Kidney (tissue), 2 donors: ENCODE measurements around a stretch of chr6.

- PRO-cap = no peak
- RRBS = no CpG with 5 or more reads among the region's 10 CpGs
These were observed 5.3 kb downstream of the RPS12 start for GRCh38 chr6:132819287-132820403.

DNA sequence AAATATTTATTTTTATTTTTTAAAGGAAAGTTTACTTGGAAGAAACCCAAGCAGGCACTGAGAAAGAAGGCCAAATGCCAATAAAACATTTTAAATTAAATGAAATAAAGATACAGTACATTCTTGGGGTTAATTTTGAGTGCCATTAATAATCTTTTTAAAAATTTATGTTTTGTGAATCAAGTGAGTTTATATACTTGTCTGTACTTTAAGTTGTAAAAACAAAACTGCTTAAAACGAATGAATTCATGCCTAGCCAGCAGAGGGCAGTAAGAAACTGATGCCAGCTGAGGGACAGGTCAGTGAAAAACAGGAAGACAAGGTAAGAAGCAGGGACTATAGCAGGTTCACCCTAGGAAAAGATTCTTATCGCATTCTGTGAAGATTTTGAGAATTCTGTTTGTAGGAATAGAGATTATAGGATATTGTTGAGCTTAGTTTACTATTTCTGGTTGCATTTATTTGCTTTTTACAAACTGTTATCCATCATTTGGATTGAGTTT is 8.6 kb downstream of the RPS12 start:
- PRO-cap = no peak
- RRBS = no CpG with 5 or more reads among the region's 2 CpGs

- PRO-cap = no peak
- RRBS = no CpG with 5 or more reads among the region's 13 CpGs
These were observed 319.4 kb upstream of the TCF21 start for GRCh38 chr6:133569348-133569979.

GRCh38 chr6:133594586-133594955 is 294.3 kb upstream of the TCF21 start:
- PRO-cap = no peak
- RRBS = no CpG with 5 or more reads among the region's 8 CpGs

- PRO-cap = bidirectional peak, plus-strand start at chr6:133895071, minus-strand start at chr6:133895030
- RRBS = no CpG with 5 or more reads among the region's 4 CpGs
These were observed 6.0 kb downstream of the TCF21 start for GRCh38 chr6:133894866-133895383.

DNA sequence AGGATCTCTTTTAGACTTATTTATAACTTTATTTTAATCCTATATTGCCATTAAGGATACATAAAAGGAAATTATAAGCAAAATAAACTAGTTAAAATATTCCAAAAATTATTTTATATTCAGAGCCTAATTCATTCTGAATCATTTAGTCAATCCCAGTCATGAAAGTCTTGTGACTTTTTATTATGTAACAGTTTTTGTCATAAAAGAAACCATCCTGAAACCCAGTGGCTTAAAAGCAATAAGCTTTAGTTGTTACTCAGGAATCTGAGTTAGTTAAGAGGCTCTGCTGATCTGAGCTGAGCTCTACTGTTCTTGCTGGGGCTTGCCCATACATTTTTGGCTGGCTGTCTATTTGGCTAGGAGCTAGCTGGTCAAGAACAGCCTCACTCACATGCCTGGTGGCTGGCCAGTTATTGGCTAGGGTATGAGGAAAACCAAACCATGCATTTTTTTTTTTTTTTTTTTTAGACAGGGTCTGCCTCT is 10.6 kb downstream of the TCF21 start:
- PRO-cap = no peak

GRCh38 chr6:133991805-133992855 is 39.1 kb downstream of the TBPL1 start:
- PRO-cap = no peak
- RRBS = no CpG with 5 or more reads among the region's 10 CpGs

DNA sequence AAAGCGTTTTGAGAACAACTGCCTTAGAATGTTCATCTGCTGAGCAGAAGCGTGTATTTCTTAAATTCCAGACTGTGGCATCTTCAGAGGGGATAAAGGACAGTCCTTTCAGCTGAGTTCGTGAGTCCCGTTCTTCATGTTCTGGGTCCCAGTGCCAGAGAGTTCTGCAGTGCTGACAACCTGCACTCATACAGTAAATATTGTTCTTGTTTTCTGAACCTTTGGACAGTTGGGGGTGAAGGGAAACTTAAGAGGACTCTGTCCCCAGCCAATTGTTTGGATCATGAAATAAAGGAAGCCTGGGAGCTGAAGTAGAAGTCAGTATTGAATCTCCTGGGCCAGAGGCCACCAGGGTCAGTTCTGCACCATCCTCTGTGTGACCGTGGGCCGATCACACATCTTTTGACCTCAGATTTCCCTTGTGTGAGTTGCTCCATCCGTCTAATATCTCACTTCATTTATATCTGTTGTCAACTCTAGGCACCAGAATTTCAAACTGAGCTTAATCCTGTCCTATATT is 3.3 kb downstream of the SLC2A12 start:
- PRO-cap = no peak
- RRBS = no CpG with 5 or more reads among the region's 7 CpGs

DNA sequence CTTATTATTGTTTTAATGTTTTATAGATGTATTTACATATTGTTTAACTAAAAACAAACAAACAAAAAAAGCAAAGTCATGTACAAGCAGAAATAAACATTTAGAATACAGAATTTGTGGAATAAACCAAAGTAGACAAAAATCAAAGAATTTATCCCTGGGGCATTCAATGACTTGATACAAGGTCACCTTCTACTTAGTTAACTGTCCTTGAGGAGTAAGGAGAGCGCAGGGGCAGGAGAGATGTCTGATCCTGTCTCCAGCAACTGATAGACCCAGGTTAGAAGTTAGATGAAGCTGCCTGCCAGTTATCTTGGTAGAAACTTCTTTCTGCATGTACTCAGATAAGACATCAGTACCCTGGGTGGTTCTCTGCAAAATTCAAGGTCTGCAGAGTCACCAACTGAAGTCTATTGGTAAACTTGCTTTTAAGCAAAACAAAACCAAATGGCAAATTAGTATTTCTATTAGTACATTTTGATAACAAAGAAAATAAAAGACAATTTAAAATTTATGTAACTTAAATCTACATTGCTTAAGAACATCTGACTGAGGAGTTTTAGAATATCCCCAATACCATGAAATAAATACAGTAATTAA is 2.7 kb downstream of the SGK1 start:
- PRO-cap = no peak
- RRBS = no CpG with 5 or more reads among the region's 1 CpG

- PRO-cap = no peak
- RRBS = no CpG with 5 or more reads among the region's 2 CpGs
These were observed 34.3 kb upstream of the SGK1 start for GRCh38 chr6:134352163-134352575.

- PRO-cap = no peak
- RRBS = no CpG with 5 or more reads among the region's 3 CpGs
These were observed 52.6 kb upstream of the MYB start for GRCh38 chr6:135128549-135128844.

GRCh38 chr6:135182628-135183374 is 1.7 kb downstream of the MYB start:
- PRO-cap = no peak
- RRBS = 4% methylated on average over 10 of the region's 57 CpGs

DNA sequence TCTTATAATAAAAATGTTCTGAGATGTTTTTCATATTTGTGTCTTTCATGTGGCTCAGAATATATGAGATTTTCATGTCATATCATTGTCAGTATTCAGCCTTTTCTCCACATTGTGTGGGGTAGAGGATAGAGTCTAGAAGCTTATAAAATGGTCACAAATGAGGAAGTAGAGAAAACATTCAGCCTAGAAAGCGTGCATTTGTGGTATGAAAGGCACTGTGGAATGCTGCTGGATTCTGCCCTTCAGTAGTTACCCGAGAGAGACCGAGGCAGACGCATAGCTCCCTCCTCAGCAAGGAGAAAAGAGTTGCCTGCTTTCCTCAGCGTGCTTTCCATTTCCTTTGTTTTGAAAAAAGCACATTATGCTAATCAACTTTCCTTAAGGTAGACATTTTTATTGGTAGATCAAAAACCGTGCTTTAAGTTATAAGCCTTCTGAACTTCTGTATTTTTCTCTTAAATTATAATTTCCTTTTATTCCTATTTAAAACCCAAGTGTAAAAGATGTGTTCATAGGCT is 28.7 kb downstream of the MYB start:
- PRO-cap = no peak
- RRBS = no CpG with 5 or more reads among the region's 6 CpGs

DNA sequence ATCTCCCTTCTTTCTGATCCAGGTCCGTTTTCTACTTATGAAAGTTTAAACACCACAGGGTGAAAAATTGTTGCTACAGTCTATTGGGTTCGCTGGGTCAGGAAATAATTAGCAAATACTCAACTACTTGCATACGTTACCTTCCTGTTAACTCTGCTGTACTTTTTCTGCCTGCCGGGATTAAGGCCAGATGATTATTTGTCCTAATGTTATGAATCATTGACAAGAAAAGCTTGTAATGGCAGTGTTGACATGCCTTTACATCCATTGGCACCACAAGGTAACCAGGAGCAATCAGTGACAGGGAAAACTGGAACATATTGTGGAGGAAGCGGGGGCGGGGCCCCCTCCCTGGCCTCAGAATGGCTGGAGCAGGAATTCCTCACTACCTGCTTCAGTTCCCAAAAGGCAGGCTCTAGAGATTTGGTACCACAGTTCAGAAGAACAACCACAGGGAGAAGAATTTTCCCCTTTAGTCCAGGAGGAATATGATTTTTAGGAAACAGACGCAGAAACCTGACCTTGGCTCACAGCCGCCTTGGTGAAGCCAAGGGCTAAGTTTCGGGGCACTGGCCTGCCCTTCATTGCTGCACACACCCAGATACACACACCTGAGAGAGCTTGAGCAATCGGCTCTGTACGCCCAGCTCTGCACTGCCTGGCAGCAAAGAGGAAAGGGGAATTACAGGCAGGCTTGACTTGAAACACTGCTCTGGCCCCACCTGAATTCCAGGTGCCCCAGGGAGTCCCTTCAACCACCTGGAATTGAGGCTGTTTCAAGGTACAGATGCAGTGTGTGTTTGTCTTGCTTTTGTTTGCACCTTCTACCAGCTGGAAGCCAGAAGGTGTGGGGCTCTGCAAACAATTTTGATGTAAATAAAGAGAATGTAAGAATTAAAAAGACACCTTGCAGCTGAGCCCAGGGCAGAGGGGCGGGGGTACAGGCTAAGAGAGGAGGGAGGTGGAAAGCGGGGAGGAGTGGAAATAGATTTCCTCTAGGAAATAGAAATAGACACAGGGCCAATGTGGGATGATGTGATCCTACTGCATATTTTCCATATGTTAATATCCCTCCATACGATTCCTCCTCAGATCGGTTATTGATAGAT is 89.8 kb downstream of the MYB start:
- PRO-cap = no peak
- RRBS = no CpG with 5 or more reads among the region's 15 CpGs

GRCh38 chr6:135352290-135352745 is 145.2 kb downstream of the AHI1 start:
- PRO-cap = no peak
- RRBS = no CpG with 5 or more reads among the region's 4 CpGs

DNA sequence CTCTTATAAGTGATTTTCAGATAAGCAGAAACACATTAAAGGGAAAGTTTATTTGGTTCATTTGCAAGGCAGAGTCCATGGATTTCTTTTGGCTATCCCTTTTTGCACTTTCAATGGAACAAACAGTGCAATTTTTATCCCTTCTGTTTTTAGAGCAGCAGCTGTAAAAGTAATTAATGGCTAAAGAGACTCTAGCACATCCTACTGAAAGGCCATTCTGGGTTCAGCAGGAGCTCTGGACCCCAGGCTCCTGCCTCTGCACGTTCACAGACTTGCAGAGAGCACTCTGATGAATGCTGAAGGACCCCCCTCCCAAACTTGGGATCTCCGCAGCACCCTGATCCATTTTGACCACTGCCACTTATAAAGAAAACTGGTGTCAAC is 40.3 kb upstream of the PDE7B start:
- PRO-cap = no peak
- RRBS = no CpG with 5 or more reads among the region's 2 CpGs

DNA sequence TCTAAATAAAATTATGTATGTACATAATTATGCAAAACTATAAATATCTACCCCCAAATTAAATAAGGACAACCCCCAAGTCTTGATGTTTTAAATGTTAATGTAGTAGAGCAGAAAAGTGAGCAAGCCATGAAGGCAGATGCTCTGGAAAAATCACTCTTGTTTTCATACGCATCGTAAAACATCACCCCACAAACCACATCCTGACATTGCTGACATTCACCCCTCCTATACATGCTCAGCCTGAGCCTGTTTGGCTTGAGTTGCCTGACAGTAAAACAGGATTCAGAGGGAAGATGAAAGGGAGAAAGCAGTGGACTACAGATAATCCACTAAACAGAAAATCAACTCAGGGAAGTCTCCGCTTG is 28.4 kb downstream of the PDE7B start:
- PRO-cap = no peak
- RRBS = no CpG with 5 or more reads among the region's 3 CpGs

DNA sequence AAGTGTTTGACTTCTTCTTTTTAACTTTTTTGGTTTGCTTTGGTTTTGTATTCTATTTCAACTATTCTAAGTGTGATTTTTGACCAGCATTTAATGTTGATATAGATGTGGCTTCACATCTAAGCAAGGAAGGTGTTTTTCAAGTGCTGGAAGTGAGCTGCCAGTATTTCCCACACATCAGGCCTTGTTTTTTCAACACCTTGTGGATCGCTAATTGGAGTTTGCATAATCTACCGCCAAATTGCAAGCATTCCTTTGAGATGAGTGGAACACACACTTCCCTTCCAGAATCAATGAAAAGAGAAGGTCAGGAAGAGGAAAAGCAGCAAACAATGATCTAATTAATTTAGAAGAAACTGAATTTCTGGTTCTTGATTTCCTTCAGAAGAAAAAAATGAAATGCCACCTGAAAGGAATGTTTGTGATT is 182.5 kb downstream of the MTFR2 start:
- PRO-cap = unidirectional peak, plus-strand start at position 296 of the sequence
- RRBS = no CpG with 5 or more reads among the region's 2 CpGs

DNA sequence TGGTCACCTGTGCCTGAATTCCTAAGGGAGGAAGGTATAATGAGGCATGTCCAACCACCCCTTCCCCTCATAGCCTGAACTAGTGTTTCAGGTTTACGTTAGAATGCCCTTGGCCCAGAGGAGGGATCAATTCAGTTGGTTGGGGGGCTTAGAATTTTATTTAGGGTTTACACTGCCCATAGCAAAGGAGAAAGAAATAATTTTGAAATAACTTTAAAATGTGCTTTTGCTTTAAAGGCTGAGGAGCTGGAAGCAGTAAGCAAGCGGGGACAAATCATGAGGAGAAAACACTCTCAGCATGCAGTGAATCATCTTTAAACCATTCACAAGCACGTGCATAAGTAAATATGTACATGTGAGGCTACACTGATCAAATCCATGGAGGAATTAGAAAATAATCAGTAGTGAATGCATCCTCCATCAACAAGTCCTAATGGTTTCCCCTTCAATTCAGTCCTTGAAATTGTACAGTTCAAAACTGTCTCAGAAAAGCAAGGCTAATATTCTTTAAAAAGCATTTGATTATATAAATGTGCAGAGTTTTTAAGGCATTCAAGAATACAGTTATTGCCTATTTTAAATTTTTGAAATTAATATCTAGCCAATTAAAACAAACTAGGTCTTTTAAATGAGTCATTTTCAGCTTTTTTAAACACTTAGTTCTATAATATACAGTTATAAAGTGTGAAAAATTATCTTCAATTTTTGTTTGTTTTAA is 180.9 kb downstream of the MTFR2 start:
- PRO-cap = no peak
- RRBS = no CpG with 5 or more reads among the region's 3 CpGs

- PRO-cap = bidirectional peak, plus-strand start at chr6:136290424, minus-strand start at chr6:136290460
- RRBS = no CpG with 5 or more reads among the region's 38 CpGs
These were observed 809 bp upstream of the BCLAF1 start for GRCh38 chr6:136290115-136291194.